Neuron (in vitro differentiated cells): ENCODE measurements around a stretch of chr1.

- PRO-cap, result no peak
Measured at GRCh38 chr1:38008844-38009701, 3.5 kb upstream of the UTP11 start.

DNA sequence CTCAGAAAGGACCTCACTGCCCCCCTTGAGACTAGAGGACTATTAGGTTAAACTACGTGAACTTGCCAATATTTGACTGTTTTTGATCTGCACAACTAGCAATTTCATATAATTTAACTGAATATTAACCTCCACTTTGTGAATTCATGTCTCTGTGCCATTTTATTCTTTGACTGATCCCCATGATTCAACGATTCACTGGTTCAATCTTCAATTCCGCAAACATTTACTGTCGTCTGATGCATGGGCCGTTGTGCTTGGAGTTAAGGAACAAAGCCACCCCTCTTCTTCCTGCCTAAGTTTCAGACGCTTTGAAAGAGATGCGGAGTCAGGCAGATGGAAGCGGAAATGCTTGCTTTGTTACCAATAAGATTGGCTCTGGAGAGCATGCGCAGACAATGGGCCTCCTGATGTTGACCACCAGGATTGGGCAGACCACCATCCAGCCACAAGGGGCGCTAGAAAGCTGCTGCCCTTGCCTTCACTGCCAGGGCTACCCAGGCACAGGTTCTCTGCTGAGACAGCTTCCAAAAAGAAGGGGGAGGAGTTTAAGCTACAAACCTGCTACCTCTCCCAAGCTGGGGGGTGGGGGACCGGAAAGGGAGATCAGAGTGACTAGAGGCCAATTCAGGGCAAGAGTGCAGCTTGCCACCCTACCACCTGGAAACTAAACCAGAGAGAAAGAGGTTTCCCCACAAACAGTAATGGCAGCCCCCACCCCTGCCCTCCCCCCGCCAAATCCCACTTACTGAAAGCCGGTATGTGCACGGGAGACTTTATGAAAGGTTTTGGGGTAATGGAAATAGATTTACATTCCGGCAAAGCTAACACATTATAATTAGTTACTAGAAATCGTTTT, 369.8 kb downstream of the RRAGC start:
- PRO-cap, result no peak

- PRO-cap, result no peak
Measured at GRCh38 chr1:38727922-38728938, 131.3 kb downstream of the RRAGC start.

DNA sequence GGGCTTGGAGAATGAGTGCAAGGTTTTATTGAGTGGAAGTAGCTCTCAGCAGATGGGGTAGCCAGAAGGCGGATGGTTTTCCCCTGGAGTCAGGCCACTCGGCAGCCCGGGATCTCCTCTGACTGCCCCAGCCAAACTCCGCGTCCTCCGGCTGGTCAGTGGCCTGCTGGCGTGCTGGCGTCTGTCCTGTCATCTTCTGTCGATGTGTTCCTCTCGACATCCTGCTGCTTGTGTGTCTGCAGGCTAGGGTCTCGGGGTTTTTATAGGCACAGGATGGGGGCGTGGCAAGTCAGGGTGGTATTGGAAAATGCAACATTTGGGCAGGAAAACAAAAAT, 27.5 kb upstream of the GJA9 start:
- PRO-cap, result unidirectional peak, minus-strand start at position 234 of the sequence

- PRO-cap, result no peak
Measured at GRCh38 chr1:38923669-38924159, 17.9 kb downstream of the RHBDL2 start.

DNA sequence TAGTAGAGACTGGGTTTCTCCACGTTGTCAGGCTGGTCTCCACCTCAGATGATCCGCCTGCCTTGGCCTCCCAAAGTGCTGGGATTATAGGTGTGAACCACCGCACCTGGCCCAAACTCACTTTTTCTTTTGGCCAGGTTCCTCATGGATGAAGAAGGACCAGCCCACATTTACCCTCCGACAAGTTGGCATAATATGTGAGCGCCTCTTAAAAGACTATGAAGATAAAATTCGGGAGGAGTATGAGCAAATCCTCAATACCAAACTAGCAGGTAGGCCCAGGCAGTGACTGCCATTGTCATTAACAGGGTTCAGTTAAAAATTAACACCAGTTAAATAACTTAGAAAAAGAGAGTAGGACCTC, 9.7 kb downstream of the AKIRIN1 start:
- PRO-cap, result no peak

- PRO-cap, result no peak
Measured at GRCh38 chr1:39025623-39025846, 615 bp upstream of the NDUFS5 start.

DNA sequence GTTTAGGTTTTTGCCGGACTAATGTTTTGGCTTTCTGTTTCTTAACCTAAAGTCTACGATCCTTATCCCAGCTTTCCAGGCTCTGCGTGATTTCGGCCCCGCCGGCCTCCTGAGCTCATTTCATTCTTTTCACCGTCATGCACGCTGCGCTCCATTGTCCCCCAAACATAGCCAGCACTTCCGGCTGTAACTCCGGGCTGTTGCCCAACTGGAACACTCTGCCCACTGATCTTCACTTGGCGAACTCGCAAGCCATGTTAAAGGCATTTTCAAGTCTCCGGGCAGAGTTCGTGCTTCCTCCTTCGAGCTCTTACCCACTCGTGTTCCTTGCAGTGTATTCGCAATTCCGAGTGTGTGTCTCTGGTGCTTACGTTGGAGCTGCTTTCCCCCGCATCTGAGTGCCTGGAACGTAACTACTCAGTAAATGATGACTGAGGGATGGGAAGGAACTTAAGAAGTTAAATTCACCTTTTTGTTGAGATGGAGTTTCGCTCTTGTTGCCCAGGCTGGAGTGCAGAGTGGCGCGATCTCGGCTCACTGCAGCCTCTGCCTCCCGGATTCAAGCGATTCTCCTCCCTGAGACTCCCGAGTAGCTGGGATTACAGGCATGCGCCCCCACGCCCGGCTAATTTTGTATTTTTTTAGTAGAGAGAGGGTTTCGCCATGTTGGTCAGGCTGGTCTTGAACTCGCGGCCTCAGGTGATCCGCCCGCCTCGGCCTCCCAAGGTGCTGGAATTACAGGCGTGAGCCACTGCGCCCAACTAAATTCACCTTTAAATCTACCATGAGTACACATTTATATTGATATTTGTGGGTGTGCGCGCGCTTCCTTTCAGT, 677 bp downstream of the NDUFS5 start:
- PRO-cap, result bidirectional peak, plus-strand start at position 154 of the sequence, minus-strand start at position 159 of the sequence; unidirectional peak, minus-strand start at position 575 of the sequence

DNA sequence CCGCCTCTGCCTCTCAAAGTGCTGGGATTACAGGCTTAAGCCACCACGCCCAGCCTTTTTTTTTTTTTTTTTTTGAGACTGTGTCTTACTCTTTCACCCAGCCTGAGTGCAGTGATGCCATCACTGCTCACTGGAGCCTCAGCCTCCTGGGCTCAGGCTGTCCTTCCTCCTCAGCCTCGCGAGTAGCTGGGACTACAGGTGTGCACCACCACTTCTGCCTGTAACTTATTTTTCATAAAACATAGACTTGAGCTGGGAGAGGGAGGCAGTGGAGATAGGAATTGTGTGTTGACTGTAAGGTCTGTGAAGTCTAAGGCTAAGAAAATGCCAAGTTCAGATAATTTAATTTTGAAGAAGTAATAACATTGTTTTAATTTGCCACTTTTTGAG, 9.3 kb downstream of the NDUFS5 start:
- PRO-cap, result no peak

GRCh38 chr1:39104615-39105191, 78.6 kb downstream of the NDUFS5 start:
- PRO-cap, result bidirectional peak, plus-strand start at chr1:39104914, minus-strand start at chr1:39105238

DNA sequence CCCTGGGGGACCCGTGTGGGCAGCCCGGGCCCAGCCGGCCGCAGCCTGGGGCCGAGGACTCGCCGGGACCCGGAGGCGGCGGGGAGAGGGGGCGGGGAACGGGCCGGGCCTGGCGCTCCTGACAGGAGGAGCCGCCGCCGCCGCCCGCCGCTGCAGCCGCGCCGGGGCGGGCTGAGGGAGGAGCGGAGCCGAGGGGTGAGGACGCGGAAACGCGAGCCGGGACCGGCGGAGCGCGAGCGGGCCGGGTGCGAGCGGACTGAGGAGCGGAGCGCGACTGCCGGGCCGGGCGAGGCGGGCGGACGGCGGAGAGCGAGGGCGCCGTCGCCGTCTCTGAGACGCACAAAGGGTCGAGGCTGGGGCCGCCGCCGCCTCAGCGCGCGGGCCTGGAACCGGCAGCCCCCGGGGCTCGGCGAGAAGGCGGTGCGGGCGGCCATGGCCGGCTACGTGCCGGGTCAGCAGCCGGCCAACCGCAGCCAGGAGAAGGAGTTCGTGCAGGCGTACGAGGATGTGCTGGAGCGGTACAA, 79.1 kb downstream of the NDUFS5 start:
- PRO-cap, result bidirectional peak, plus-strand start outside the sequence, minus-strand start at position 47 of the sequence

DNA sequence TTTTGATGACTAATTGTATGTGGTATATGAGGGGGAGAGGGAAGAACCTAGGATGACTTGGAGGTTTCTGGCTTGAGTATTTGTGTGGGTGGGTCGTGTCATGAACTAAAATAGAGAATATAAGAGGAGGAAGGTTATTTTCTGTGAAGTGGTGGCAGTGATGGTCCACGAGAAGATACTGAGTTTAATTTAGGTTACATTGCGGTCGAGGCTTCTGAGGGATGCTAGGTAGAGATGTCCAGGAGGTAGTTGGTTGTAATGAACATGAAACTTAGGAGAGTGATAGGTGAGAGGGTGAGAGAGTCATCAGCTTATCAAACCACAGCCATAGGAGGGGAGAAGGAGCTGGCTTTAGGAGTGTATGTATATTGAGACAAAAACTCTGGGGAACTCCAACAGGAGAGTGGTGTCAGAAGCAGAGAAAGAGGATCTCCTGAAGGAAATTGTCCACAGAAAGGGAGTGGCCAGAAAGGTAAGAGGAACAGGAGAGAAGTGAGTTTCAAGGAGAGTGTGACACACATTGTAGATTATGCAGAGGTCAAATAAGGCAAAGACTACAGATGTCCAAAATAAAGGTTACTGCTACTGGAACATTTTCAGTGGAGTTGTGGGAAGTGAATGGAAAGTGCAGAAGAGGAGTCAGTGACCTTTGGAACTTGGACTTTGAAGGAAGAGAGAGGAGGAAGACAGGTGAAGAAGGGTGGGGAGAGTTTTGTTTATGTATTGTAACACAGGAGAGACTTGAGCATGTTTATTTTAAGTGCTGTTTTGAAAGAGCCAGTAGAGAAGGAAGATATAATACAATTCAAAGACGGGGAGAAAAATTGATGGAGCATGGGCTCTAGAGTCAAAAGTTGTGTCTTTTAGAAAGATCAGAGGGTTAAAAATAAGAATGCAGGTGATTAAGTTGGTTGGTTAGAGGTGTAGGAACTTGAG, 88.9 kb upstream of the MACF1 start:
- PRO-cap, result no peak

DNA sequence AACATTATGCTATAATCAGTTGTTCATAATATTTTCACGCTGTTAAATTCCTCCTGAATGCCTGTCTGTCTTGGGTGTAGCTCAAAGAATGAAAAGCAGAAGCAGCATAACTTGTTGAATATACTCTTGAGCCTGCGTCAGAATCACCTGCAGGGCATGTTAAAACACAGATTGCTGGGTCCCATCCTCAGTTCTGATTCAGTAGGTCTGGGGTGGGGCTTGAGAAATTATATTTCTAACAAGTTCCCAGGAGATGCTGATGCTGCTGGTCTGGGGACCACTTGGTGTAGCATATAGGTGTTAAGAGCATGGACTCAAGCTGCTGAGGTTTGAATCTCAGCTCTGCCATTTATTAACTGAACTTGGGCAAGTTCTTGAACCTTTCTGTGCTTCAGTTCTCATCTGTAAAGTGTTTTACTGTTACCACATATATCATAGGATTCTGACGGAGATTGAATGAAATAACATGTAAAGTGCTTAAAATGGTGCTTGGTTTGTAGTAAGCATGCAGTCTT, 63.3 kb upstream of the MACF1 start:
- PRO-cap, result no peak

GRCh38 chr1:39268007-39268717, 63.7 kb downstream of the MACF1 start:
- PRO-cap, result no peak

- PRO-cap, result no peak
Measured at GRCh38 chr1:39430435-39431163, 60.8 kb upstream of the BMP8A start.

- PRO-cap, result no peak
Measured at GRCh38 chr1:39458111-39458676, 33.2 kb upstream of the BMP8A start.

DNA sequence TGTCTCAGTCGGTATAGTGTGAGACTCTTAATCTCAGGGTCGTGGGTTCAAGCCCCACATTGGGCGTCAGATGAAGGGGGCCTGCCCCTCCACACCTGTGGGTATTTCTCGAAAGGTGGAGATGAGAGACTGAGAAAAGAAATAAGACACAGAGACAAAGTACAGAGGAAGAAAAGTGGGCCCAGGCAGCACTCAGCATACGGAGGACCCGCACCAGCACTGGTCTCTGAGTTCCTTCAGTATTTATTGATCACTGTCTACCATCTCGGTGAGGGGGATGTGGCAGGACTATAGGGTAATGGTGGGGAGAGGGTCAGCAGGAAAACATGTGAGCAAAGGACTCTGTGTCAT, 13.1 kb downstream of the BMP8A start:
- PRO-cap, result no peak

DNA sequence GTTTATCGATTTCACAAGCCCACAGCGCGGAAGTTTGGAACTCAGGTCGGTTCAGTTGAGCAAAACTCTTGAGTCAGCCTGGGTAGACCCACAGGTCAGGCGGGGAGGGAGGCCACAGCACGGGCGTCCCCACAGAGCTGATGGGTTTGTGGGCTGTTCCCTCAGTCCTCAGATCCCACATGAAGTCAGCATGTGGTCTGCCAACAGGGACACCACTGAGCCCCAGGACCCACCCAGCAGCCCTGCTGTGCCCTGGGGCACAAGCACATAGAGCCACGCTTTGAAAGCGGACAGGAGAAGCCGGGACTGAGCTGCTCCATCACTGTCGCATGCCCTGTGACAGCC, 17.4 kb downstream of the BMP8A start:
- PRO-cap, result no peak

- PRO-cap, result no peak
Measured at GRCh38 chr1:39515723-39516039, 24.2 kb downstream of the BMP8A start.

DNA sequence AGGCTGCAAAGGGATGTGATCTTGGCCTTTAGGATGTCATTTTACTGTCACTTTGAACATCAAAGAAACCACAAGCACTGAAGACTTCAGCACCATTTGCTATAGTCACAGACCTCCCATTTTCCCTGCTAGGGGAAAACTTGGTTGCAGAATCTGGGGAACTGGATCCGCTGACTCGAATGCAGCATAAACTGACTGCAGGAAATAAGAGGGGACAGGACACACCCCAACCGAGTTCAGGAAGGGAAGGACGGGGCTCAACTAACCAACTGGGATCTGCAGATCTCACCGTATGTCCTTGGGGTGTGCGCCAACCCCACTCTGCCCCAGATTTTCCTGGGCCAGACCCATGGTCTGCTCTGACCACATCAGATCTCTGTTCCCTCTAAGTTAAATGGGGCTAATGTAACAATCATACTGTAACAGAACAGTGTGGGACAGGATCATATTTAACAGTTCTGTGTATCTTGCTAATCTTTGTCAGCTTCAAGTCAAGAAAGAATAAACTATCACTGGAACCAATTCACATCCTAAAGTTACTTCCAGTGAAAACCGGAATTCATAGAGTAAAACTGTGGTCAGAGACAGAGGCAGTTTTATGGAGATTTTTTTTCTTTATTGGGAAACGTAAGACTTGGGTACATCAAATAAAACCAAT, 16.2 kb downstream of the PABPC4 start:
- PRO-cap, result no peak